Neutrophil (primary cell): ENCODE measurements around a stretch of chr5.

- PRO-cap = no peak
Observed at GRCh38 chr5:36150854-36151344, 788 bp downstream of the LMBRD2 start.

DNA sequence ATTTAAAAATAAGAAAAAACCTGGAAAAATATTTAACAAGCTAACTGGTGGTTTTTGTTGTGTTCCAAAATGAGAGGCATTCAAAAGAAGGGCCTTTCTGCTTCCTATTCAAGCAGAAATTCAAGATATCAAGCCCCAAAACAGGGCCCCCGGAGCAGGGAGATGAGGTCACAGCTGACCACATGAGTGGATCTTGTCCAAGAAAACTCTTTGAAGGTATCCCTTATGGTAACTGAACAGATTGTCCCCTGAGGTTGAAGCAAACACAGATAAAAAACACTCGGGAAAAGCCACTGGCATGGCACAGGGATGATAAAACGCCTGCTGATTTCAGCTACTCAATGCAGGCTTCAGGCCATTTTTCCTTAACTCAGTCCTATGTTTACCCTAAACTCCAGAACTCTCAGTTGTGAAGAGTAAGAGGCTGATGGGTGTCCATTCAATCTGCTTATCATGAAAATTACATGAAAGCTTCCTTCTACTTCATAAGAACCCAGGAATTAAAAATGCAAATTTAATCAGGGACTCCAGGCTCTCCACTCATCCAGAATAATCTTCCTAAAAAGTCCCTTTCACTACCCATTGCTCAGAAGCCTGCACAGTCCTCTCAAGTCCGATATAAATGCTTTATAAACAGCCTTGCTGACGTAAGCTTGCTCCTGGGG, 36.0 kb upstream of the SLC1A3 start:
- PRO-cap = no peak

DNA sequence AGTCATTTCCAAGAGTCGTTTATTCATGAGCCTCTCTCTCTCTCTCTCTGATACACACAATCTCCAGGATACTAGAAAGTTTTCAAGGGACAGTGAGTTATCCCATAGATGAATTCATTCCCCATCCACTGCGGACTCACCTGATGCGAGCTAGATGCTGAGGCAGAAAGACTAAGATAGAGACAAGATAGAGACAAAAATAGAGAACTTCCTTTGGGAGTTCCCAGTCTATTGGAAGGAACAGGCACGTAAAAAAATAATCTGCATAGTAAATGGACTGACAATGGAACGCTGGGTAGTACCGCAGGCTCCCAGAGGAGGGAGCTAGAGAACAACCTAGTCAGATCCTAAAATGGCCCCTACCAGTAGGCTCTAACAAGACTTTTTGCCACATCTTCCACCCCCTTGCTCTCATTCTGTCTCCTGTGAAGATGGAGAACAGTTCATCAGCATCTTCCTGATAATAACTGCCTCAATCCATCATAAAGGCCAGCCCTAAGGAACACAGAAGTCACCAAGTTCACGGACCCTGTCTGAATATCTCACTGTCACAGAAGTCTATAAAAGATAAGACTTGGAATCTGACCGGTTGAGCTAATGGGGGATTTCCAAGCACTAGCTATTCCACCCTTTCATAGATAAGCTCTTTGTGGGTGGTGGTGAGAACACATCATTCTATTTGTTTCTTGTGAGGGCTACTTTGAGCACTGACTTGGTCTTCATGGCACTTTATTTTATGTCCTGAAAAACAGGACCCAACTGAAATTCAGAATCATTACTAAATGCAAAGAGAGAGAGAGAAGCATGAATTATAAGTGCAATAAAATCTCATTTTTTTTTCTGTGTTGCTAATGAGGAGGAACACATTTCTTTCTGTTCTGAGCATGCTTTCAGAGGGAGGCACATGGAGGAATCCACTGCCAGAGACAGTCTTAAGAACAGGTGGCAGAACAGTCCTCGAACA, 133.4 kb downstream of the SLC1A3 start:
- PRO-cap = no peak

- PRO-cap = no peak
Observed at GRCh38 chr5:36744052-36744412, 132.5 kb upstream of the NIPBL start.

DNA sequence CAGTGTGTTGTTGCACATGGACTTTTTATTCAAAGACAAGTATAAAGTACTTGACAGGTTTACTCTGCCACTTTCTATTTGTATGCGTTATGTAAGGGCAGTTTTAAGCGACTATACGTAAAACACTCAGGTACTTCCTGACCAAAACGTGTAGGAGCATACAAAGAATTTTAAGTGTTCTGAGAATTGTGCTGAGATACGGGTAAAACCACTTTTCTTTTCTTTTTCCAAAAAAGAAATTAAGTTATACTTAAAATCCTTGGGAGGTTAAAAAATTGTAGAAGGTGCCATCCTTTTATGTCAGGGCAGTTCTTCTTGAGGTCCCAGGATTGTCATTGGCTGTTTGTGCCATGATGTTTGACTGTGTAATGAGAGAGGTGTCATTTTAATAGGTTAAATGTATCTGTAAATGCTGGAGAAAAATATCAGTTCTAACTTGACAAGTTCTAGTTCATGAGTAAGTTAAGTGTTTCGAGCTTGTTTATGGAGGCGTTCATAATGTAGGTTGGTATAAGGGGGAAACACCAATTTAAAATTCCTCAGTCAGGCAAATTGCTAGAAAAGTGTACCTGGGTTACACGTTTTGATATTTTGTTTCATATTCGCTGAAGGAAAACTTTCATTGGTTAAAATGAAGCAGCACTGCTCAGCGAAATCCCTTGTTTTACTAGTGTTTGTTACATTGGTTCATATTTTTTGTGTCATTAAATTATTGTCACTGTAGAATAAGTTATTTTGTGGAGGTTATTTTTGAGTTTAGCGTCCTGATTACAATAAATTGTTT, 1.5 kb downstream of the NIPBL start:
- PRO-cap = no peak

DNA sequence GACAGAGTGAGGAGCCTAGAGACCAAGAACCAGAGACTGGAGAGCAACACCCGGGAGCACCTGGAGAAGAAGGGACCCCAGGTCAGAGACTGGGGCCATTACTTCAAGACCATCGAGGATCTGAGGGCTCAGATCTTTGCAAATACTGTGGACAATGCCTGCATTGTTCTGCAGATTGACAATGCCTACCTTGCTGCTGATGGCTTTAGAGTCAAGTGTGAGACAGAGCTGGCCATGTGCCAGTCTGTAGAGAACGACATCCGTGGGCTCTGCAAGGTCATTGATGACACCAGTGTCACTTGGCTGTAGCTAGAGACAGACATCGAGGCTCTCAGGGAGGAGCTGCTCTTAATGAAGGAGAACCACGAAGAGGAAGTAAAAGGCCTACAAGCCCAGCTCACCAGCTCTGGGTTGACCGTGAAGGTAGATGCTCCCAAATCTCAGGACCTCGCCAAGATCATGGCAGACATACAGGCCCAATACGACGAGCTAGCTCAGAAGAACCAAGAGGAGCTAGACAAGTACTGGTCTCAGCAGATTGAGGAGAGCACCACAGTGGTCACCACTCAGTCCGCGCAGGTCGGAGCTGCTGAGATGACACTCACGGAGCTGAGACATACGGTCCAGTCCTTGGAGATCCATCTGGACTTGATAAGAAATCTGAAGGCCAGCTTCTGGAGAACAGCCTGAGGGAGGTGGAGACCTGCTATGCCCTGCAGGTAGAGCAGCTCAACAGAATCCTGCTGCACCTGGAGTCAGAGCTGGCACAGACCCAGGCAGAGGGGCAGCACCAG, 9.1 kb downstream of the NIPBL start:
- PRO-cap = no peak

GRCh38 chr5:37634263-37634861, 205.5 kb downstream of the GDNF start:
- PRO-cap = no peak

- PRO-cap = no peak
Observed at GRCh38 chr5:38445941-38446709, 110.3 kb downstream of the LIFR start.

GRCh38 chr5:38468763-38469891, 87.3 kb downstream of the LIFR start:
- PRO-cap = no peak

GRCh38 chr5:38607712-38608455, 51.4 kb upstream of the LIFR start:
- PRO-cap = no peak

DNA sequence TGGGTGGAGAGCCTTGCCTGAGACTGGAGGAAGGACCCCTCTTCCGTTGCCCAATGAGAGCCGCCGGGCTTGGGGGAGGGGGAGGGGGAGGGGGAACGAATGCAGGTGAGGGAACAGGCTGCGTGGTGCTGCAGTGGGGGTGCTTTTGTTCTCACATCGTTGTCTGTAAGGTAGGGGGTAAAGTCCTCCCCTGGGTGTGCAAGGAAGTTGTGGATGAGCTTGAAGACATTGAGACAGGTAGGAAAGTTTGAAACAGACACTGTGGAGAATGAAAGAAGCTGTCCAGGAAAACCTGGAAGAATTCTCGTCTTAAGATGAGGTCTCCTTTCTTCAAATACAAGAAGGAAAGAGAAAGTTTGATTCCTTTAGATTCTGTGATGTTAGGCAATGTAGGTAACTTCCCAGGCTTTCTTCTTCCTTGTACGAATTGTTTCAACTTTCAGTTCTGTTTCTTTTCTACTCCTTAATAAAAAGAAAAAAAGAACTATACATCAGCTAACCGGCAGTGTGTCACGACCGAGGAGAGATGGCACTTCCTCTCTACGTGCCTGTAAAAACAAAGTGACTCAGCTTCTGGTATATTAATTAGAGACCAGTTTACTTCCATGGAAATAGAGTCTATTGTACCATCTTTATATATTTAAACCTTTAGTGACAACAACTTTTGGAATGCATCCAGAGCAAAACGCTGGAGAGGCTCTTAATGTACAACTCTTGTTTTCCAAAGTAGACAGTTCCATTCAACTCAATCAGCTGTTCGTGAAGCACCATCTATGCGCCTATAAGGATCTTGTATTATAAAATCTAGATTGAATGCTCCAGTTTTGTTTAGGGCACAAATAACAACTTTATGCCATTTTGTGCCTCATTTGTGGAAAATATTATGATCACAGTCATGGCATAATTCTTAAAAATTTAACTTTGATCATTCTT, 94.4 kb upstream of the LIFR start:
- PRO-cap = no peak

DNA sequence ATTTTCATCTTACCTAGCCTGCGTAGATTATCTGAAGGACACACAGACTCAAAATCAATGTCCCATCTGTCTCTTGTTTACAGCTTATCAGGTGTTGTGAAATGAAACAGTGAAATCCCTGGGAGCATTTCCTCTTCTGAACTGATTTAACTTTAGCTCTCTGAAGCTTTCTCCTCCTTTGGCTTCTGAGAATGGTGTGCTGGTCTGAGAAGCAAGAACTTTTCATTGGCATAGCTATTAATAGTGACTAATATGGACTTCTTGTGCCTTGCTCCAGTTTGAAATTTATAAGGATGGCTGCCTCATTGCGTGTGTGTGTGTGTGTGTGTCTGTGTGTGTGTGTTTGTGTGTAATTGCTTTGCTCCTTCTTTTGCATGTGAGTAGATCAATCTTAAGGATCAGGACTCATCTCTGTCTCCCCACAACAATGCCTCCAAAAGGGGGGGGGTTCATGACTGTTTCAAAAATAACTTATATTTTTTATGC, 126.7 kb upstream of the OSMR start:
- PRO-cap = no peak

DNA sequence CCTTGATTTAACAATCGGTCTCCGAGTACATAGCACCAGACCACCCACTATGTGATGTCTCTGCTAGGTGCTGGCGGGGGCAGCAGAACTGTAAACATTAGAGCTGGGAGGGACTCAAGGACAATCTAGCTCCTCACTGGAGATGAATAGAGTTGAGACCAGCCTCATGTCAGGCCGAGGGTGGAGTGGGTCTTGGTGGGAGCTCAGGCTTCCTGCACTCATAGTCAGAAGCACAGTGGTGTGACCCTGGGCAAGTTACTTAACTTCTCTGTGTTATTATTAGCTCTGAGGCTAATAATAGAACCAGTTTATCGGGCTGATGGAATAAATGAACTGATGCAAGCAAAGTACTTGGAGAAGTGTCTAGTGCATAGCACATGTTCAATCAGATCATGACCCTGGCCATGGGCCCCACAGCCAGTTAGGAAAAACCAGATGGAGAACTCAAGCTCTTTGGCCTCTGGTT, 45.4 kb upstream of the OSMR start:
- PRO-cap = no peak

GRCh38 chr5:38880181-38880738, 34.4 kb downstream of the OSMR start:
- PRO-cap = no peak

- PRO-cap = no peak
Observed at GRCh38 chr5:38979523-38980282, 94.5 kb downstream of the RICTOR start.

DNA sequence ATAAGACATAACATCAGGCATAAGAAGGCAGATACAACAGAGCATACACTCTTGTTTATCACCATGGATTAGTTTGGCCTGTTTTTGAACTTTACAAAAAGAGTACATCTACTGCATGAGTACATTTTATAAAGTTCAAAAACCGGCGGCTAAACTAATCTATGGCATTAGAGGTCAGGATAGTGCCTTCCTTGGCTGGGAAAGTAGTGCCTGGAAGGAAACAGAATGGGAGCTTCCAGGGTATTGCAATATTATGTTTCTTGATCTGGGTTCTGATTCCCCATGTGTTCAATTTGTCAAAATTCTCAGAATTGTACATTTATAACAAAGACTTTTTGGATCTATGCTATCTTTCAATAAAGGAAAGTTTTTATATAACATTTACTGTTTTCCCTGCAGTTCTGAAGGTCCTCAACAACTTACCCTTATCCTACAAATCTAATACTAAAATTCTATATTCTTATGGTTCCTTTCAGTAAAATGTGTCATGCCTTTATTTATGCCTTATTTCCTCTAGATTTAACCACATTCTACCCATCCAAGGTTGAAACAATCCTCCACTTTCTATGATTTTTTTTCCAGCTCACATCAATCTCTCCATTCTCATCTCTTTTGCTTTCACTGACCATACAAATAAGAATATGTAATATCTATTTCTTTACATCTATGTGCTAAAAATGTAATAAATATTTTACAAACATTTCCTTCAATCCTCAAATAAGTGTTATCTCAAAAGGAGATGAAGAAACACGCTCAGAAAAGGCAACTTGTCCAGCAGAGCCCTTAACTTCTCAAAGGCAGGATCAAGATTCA, 14.8 kb downstream of the RICTOR start:
- PRO-cap = no peak

- PRO-cap = no peak
Observed at GRCh38 chr5:39069524-39070200, 4.5 kb downstream of the RICTOR start.

DNA sequence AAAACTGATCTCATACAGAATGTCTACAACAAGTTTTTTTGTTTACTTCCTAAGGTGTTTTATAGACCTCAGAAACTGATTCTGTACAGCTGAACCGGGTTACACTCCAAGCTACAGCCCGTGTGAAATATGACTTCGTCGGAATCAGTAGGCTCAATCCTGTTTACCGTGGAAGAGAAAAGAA, 1.2 kb downstream of the RICTOR start:
- PRO-cap = no peak

- PRO-cap = no peak
Observed at GRCh38 chr5:39099326-39099537, 25.0 kb upstream of the RICTOR start.

DNA sequence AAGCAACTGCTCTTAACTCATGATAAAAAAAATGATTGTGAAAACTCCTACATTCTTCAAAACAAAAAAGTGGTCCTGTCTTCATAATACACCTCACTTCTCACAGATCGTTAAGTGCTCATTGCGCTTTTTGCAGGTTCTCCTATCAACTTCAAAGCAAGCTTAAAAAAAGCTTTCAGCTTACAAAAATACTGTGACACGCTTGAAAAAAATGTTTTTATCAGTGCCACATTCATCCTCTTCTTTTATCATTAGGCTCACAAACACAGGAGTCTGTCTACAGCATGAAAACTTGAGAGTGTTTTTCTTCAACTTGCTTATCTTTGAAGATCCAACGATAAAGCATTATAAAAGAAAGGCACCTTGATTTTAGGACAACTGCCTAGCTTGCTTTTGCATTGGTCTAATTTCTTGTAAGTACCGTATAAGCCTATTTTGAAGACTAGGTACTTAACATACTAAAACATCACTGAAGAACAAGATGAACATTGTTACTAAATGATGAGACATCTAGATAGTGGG, 32.3 kb downstream of the FYB1 start:
- PRO-cap = no peak